ENCODE measurements around the gene AGGF1.

- PRO-cap, result no peak
- RAMPAGE, long total RNA, result no peak
These were observed 100.5 kb downstream of the TMEM174 start for GRCh38 chr5:73273248-73274070.

DNA sequence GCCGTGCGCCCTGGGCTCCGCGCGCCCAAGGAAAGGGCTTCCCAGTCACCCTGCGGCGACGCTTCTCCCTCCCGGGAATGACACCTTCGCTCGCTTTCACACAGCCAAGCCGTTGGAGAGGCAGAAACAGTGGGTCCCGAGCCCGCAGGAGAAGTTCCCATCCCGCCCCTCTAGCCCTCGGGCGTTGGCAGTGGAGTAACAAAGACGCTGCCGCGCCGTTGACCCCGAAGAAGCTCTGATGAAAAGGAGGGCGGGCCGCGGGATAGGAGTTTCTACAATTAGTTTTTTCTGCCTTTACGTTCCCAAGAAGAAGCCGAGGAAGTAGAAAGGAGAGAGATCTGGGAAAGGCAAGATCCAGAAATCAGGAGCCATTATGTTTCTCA lies 126.2 kb downstream of the TMEM174 start:
- PRO-cap, result no peak
- RAMPAGE, long total RNA, result no peak

GRCh38 chr5:73505209-73505570 lies 6.9 kb downstream of the BTF3 start:
- PRO-cap, result no peak
- RAMPAGE, long total RNA, result no peak

DNA sequence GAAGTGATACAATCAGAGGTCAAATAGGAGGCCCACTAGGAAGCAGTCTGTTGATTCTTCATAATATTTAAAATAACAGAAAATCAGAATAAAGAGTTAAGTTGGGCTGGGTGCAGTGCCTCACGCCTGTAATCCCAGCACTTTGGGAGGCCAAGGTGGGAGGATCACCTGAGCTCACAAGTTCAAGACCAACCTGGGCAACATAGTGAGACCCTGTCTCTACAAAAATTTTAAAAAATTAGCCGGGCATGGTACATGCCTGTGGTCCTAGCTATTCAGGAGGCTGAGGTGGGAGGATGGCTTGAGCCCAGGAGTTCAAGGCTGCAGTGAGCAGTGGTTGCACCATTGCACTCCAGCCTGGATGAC lies 177.7 kb downstream of the ARHGEF28 start:
- PRO-cap, result no peak
- RAMPAGE, long total RNA, result no peak

DNA sequence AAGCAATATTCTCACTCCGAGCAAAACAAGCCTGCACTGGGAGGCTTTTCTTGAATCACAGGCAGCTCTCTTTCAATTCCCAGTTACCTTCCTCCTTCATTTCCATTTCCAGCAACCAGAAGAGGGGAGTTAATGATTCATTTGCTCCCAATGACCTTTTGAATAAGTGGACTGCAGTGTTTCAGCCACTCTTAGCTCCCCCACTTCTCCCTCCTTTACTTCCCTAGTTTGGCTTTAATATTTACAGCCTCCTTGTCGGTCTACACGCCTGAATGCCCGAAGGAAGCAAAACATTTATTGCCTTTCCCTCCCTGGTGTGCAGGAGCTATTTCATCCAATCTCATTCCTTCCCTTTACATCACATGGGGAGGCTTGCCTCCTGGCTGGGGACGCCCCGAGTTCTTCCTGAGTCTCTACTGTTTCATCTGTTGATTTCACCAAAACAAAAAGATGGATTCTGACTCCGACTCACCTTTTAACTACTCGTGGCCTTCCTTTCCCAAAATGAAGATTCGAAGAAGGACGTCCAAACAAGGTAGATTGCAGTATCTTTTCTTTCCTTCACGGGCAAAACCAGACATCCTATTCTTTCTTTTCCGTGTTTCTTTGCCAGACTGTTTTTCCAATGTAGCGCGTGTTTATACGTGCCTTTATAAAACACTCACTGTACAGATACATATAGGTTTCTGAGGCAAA lies 187.3 kb downstream of the ARHGEF28 start:
- PRO-cap, result no peak
- RAMPAGE, long total RNA, result no peak

- PRO-cap, result no peak
- RAMPAGE, long total RNA, result no peak
These were observed 274.9 kb downstream of the ARHGEF28 start for GRCh38 chr5:73900778-73901469.

GRCh38 chr5:74145612-74145811 lies 495.0 kb downstream of the ENC1 start:
- PRO-cap, result no peak
- RAMPAGE, long total RNA, result no peak

- PRO-cap, result no peak
- RAMPAGE, long total RNA, result no peak
These were observed 368.4 kb downstream of the ENC1 start for GRCh38 chr5:74272081-74272589.

- PRO-cap, result no peak
- RAMPAGE, long total RNA, result no peak
These were observed 10.7 kb downstream of the ENC1 start for GRCh38 chr5:74629669-74630325.

GRCh38 chr5:74638808-74639745 lies 1.5 kb downstream of the ENC1 start:
- PRO-cap, result no peak
- RAMPAGE, long total RNA, result no peak

DNA sequence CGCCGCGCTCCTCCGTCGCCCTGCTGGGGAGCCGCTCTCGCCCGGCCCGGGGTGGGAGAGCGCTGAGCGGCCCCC lies 1.1 kb upstream of the GCNT4 start:
- PRO-cap, result no peak
- RAMPAGE, long total RNA, result no peak

DNA sequence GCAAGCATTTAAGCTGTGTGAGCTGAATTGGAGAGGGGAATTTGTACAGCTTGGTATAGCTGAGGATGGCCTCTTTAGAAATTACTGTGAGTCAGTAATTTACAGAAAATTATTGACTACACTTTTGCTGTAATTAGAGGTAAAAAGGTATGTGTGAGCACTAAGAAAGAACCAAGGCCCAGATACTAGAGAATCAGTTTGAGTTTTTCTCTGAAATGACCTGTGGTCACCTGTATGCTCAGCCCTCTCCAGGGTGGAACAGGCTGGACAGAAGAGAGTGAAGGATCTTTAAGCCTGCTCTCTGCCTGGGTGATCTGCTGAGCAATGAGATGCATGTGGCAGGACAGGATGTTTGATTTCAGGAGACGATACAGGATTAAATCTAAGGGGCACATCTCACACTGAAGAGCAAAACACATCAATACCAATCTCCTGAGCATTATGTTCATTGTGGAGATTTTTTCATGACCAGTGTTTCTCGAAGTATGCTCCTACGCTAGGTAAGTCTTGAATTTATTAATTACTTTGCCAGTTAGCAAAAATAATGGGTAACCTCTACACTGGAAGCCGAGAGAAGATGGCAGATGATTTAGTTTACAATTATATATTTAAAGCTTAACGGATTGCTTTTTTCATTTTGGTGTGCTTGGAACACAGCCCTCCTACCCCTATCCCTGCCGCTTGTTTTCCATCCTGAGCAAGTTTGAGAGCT lies 25.5 kb downstream of the HMGCR start:
- PRO-cap, result no peak
- RAMPAGE, long total RNA, result no peak

DNA sequence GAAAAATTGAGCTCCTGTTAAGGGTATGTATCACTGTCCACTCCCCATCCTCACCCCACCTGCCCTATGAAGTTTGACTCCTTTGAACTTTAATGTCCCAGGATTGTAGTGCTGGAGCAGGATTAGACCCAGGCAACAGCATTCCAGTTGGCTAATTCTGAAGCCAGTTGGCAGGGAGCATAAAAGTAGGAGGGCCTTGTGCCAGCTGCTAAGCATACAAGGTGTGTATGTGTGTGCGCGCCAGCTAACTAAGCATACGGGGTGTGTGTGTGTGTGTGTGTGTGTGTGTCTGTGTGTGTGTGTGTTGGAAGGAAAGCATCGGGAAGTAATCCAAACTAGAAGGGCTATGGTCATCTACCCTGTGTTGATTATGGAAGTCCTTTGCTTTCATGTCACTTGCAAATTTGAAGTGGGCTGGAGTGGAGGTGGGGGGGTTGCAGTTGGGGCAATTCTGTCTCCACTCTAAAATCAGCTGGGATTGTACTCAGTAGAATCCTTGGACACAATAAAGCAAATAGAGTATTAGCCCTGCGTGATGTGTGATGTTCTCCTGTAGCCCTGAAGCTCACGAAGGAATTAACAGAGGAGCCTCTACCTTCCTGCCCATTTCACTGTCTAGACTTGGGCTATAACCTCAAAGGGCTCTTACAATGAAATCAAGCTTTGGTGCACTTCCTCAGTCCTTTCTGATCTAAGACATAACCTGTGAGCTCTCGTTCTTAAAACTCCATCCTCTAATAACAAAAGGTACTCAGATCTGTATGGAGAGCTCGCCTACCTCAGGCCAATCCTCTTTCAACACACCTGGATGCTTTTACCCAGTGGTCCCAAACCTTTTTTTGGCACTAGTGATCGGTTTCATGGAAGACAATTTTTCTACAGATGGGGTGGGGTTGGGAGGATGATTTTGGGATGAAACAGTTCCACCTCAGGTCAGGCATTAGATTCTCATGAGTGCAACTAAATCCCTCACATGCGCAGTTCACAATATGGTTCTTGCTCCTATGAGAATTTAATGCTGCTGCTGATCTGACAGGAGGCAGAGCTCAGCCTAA lies 27.0 kb downstream of the HMGCR start:
- PRO-cap, result no peak
- RAMPAGE, long total RNA, result no peak

GRCh38 chr5:75584439-75585063 lies 26.7 kb upstream of the ANKDD1B start:
- PRO-cap, result no peak
- RAMPAGE, long total RNA, result no peak

DNA sequence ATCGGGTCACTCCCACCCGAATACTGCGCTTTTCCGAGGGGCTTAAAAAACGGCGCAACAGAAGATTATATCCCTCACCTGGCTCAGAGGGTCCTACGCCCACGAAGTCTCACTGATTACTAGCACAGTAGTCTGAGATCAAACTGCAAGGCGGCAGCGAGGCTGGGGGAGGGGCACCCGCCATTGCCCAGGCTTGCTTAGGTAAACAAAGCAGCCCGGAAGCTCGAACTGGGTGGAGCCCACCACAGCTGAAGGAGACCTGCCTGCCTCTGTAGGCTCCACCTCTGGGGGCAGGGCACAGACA lies 21.3 kb downstream of the POC5 start:
- PRO-cap, result no peak
- RAMPAGE, long total RNA, result no peak

DNA sequence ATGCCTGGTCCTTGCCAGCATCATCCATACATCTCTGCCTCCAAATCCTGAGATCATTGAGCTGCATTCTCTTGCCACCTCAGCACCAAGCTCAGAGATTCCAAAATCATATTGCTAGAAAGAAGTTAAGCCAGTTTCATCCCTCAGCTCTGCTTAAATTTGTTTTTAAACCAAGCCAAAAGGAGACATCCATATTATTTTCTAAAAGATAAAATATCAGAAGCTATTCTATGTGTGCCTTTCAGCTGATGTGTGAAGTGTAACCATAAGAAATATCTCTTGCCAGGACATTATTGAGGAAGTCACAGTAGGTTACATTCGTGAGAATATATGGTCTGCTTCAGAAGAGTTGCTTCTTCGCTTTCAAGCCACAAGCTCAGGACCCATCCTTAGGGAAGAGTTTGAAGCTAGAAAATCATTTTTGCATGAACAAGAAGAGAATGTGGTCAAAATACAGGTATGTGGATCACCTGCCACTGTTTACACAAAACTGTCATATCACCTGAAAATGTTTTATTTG lies 17.5 kb upstream of the F2RL2 start:
- PRO-cap, result no peak
- RAMPAGE, long total RNA, result no peak

DNA sequence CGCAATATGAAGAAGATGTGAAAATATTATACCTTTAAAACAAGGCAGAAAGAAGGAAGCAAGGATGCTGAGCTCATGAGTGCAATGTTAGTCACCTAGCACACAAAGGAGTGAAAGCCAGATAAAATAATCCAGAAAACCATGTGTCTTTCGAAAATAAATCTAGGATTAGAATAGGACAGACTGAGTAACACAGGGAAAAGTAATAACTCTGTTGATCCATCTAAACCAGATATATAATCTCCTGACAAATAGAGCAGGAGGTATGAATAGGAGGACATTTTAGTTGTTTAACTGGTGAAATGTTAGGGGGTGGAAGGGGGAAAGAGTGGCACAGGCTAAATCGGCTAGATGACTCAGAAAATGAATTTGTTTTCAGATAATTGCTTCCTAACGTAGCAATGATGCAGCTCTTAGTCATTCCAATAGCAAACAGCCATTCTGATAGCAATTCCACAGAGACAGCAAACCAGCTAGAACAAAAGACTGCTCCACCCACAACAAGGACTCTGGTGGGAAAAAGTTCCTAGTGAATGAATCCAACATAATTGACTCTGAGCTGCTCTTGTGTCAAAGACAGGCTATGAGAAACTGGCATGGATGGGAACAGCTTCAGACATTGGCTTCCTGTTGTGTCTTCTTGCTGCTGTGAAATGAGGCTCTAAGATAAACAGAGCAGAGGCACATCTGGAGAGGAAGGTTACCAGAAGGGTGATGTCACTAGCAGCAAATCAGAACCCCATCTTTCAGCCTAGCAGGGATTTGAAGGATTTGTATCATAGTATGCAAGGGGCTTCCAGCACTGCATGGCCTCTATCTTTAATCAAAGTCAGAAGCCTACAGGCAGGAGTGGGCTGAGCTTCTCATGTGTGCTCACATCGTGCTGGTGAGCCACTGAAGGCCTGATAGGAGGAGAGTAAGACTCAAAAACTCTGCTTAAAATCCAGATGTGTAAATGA lies 28.2 kb upstream of the F2RL1 start:
- PRO-cap, result no peak
- RAMPAGE, long total RNA, result no peak

GRCh38 chr5:77030099-77031065 lies at the start of gene AGGF1:
Gene AGGF1, plus strand, starts transcription at chr5:77030404.
- PRO-cap, result bidirectional peak, plus-strand start at chr5:77030421, minus-strand start at chr5:77030261
- RAMPAGE, long total RNA, result no peak

- PRO-cap, result no peak
- RAMPAGE, long total RNA, result no peak
These were observed 115.2 kb downstream of the WDR41 start for GRCh38 chr5:77376978-77377271.

GRCh38 chr5:77852269-77853337 lies 76.5 kb upstream of the TBCA start:
- PRO-cap, result no peak
- RAMPAGE, long total RNA, result no peak

Data from Karpas-422 (cell line).